ENCODE data around the genes SNTB2, NOB1 and ST3GAL2.

GRCh38 chr16:68971963-68972531 is 128.7 kb downstream of the TANGO6 start:
- PRO-cap = no peak

DNA sequence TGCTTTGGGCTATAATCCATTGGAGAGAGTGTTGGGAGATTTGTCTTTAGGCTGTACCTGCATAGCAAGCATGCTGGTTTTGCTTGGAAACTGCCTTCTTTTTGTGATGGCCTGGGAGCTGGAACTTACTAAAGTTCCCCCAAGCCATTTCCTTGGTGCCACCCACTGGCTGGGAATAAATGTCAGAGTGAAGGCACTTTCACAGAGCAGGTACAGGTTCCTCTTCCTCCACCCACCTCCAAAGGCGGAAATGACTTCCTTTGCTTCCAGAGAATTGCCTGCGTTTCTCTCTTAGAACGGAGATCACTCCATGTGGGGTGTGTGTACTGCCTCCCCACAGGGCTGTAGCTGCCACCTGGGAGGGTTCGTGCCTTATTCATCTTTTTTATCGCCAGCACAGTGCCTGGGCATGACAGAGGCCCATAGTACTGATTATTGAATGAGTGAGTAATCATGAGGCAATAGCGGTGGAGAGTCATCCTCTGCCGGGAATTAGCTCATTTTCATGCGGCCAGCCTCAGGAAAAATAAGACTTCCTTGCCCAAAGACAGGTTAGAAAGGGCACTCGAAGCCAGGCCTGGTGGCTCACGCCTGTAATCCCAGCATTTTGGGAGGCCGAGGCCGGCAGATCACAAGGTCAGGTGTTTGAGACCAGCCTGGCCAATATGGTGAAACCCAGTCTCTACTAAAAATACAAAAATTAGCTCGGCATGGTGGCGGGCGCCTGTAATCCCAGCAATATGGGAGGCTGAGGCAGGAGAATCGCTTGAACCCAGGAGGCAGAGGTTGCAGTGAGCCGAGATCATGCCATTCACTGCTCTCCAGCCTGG is 32.1 kb upstream of the HAS3 start:
- PRO-cap = no peak

DNA sequence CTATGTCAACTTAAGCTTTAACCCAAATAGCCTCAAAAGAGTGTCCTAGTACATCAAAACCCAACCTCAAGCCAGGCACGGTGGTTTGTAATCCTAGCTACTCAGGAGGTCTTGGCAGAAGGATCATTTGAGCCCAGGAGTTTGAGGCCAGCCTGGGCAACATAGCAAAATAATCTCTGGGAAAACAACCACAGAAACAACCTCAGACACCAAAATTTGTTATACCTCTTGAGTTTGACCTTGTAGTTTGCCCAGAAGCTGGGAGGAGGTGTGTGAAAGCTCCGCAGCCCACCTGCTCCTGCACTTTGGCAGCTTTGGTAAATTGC is 12.8 kb upstream of the HAS3 start:
- PRO-cap = no peak

DNA sequence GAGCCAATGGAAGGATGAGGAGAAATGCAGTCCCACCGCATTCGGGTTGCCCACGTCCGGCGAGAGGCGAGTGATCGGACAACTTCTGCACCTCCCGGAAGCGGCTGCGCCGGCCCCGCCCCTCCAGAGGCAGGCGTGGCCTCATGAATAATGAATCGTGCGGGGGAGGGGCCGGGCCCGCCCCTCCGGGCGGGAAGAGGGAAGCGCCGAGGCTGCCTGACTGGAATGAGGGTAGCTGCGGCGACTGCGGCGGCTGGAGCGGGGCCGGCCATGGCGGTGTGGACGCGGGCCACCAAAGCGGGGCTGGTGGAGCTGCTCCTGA is at the start of gene SNTB2:
Gene SNTB2, plus strand, starts transcription at position 223 of the 322 bp plus-strand sequence.
- PRO-cap = bidirectional peak, plus-strand start at position 243 of the sequence, minus-strand start at position 102 of the sequence

GRCh38 chr16:69370406-69370928 is 15.3 kb downstream of the TERF2 start:
- PRO-cap = no peak

DNA sequence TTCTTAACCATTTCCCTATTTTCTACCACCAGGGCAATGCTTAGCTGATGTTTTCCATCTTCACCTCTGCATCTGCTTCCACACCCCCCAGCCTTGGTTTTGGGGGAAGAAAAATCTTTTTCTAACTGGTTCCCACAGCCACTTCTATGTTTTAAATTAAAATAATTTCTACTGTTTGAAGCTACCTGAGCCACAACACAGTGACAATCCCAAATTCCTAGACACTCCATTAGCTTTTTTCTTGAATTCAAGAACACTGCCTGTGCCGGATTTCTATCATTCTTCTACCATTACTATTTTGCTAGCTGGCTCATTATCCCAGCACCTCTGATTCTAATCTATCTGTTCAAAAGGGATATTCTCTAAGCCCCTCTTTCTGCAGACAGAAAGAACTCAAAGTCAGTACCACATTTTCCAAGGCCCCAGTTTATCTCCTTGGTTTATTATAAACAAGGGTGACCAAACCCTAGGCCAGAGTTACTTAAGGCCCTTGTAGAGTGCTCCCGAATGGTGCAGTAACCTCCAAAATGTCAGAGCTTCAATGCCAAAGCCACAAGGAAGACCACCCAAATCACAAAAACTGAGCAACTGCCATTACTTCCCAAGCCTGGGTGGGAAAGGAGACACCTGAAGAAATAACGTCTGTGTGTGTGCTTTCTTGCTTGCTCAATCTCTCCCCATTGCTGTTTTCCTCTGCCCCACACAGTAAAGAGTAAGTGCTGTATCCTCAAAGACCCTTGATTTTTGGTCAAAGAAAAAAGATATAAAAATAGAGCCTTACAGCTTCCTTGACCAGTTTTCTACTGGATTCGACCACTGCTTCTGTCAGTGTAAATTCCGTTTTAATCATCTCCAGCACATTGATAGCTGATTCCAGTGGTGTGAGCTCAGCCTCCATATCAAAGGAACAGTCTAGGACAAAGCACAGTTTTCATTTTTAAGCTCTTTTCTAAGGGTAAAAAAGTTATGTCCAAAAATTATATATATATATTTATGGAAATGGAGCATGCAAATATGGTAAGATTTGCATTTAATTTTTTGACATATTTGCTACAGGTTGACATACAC is 1.7 kb downstream of the TERF2 start:
- PRO-cap = no peak

GRCh38 chr16:69384867-69385305 is 921 bp downstream of the TERF2 start:
- PRO-cap = no peak

DNA sequence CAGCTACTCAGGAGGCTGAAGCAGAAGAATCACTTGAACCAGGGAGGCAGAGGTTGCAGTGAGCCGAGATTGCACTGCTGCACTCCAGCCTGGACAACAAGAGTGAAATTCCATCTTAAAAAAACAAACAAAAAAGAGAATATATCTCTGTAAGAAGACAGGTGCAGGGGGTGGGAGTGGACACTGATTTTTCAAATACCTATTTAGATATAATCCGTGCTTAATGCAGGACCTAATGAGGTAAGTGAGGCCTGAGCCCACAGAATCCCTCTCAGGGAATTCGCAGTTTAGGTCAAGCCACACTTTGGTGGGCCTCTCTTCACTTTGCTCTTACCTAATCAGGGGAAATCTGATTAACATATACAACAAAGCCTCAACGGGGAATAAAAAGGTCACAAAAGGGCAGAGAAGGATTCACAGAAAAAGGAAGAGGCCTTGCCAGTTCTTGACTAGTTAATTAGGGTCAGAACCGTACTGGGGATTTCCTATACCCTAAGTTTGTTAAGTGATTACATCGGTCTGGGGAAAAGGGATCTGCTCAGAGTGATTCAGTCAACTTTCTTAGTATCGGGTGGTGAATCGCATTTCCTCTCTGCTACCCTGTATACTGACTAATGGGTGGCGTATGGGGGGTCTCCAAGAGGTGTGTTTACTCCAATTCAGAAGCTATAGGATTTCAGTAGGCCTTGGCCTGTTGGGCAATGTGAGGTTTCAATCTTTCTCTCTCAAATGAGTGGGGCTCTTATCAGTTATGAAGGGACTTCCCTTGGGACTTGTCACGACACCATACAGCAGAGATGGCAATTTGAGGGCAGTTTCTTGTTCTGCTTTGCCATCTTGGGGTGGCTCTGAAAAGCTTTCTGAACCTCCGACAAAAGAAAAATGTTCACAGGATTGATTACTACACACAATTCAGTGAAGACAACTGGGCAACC is 1.9 kb upstream of the NFAT5 start:
- PRO-cap = no peak

DNA sequence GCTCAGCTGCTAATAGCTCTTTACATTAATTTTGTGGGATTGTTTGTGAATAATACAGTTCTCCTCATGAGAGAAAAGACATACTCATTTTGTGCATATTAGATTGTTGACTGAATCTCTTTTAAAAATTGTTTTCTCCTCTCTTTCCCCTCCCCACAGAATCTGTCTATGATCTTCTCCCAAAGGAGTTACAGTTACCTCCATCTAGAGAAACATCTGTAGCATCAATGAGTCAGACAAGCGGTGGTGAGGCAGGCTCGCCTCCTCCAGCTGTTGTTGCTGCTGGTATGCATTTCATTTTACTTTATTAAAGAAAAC is 60.4 kb downstream of the NFAT5 start:
- PRO-cap = no peak

DNA sequence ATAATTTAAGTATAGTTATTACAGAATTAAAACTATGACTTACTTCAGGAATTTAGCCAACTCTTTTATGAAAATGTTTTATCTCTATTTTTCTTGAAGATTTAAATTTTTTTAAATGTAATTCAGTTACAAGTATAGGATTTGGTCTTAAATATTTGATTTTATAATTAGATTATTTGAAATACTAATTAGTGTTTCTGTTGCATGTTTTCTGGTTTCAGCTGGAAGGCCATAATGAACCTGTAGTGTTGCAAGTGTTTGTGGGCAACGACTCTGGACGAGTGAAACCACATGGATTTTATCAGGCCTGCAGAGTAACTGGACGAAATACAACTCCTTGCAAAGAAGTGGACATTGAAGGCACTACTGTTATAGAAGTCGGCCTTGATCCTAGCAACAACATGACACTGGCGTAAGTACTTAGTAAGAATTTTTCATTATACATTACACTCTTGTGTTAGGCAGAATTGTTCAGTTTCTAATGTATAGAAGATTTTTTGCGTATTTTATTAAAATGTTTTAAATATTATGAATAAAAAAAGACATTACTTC is 70.9 kb downstream of the NQO1 start:
- PRO-cap = no peak

- PRO-cap = unidirectional peak, minus-strand start at chr16:69728700; unidirectional peak, minus-strand start at chr16:69728828
Observed at GRCh38 chr16:69728274-69728952, 2.1 kb upstream of the NQO1 start.

GRCh38 chr16:69754386-69755342 is at the start of gene NOB1:
NOB1 (minus strand) TSS chr16:69754926.
- PRO-cap = unidirectional peak, minus-strand start at chr16:69754919

GRCh38 chr16:69838327-69838931 is 76.3 kb downstream of the WWP2 start:
- PRO-cap = no peak

DNA sequence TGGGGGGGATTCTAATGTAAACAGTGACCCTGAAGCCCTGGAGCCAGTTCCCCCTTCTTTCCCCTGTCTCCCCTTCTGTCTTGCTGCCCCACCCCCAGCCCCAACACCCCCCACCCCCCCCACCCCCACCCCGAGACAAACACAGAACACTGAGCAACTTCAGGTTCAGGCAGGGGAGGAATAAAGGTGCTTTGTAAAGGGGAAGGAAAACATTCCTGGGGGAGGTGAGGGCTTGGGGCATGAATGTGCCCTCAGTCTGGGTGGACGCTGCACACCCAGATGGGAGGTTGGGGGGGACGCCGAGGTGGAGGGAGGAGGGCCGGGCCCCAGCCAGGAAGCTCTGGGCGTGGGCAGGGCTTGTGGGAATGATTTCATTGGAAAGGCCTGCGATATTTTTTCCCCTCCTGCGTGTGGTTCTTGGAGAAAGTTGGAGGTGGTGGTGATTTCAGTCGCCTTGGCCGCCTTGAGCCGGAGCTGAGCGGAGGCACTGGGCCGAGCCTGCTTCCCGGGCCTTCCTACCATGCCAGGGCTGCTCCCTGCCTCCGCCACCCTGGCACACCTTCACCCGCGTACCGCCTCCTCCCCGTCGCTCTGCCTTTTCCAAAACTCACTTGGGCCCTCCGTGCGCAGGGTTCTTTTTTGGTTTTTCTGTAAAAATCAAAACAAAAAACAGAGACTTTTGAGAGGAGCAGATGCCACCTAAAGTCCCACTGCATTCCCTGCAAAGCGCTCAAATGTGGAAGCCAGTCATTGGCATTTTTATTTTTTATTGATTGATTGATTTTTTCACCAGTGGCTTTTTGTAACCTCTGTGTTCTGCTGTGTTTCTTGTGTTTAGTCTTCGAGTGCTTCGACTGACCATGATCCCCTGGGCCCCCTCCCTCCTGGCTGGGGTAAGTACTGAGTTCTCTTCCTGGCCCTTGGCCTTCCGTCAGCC is 26.3 kb upstream of the CLEC18A start:
- PRO-cap = unidirectional peak, plus-strand start at position 421 of the sequence

DNA sequence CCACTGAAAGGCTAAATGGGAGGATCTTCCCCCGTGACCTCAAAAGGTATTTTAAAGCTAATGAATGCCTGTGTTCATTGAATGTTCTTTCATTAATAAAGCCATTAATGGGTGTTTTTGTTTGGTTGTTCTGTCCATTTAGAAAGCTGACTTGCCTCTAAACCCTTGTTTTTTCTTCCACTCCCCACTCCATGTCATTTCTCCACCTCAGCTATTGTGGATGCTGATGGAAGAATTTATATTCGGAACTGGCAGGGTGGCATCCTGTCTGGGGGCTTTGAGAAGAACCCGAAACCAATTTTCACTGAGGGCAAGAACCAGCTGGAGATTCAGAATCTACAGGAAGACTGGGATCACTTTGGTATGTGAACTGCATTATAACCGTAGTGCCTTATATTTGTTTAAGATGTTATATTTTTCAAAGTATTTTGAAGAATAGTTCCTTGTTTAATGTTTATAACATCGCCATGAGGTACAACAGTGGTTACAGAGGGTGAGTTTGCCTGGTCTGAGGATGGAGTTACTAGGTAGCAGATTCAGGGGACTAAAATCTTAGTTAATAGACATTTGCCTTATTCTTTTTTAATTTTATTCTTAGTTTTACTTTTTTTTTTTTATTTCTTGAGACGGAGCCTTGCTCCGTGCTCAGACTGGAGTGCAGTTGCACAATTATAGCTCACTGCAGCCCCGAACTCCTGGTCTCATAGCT is 18.0 kb downstream of the PDPR start:
- PRO-cap = no peak

DNA sequence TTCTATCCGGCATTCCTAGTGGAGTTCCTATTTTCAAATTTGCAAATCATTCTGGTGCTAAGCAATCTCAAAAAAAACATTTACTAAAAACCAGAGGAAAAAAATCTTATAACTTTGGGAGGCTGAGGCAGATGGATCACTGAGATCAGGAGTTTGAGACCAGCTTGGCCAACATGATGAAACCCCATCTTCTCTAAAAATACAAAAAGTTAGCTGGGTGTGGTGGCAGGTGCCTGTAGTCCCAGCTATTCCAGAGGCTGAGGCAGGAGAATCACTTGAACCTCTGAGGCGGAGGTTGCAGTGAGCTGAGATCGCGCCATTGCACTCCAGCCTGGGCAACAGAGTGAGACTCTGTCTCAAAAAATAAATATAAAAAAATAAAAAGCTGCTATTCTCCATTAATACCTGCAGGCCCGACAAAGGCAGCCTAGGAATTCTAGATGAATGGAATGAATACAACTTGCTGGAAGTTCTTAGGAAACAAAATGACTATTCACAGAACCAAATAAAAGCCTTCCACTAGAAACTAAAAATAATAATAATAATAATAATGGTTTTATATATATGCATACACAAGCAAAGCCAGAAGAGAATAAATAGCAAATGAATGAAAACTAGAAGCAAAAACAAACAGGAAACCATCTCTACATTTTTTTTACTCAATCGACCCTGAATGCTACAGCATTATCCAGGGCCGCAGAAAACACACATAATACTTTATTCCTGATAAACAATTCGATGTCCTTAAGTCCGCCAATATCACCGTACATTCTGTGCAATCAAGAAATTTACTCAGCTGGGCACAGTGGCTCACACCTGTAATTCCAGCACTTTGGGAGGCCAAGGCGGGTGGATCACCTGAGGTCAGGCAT is 1.9 kb downstream of the EXOSC6 start:
- PRO-cap = no peak

DNA sequence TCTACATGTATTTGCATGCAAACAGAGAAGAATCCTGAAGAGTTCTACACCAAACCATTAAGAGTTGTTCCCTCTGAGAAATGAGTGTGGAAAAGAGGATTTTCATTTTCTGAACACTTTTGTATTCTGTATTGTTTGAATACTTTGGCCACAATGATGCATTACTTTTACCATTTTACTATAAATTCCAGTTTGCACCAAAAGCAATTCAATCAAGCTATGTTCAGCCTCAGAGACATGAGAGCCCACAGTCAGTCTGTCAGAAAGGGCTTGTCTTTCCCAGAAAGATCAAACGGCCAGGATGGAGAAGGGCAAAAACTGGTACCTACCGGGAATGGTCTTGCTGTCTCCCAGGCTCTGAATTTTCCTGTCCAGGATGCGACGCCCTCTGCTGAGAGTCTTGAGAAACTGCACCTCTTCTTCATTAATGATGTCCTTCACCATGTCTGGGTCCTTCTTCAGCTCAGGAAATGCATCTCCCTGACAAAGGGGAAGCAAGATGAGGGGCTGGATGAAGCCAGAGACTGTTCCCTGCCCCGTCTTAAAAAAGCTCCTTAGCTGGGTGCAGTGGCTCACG is 15.7 kb upstream of the EXOSC6 start:
- PRO-cap = no peak

DNA sequence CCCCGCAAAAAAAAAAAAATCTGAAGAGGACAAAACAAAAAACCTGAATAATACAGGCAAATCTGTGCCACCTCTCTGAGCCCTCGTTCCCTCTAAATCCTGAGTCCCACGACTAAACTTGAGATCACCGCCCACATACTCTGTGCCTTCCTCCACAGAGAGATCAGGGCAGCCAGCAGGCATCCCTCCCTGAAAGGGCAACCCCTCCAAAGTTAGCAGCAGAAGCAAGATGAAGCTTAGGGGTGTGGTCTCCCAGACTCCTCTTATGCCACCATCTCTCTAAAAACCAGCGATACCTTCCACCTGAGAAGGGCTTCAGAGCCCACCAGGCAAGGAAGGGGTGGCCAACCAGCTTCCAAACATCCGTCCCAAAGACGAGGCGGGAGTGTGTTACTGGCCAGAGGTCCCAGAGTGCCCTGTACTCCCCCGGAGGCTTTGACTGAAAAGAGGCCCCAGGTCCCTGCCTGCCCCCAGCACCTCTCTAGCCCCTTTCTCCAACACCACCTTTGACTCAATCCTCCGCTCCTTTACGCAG is 1.3 kb downstream of the ST3GAL2 start:
- PRO-cap = no peak

GRCh38 chr16:70438880-70440000 is at the start of gene ST3GAL2:
ST3GAL2 (minus strand) TSS chr16:70439100.
- PRO-cap = bidirectional peak, plus-strand start at chr16:70439390, minus-strand start at chr16:70439068

- PRO-cap = no peak
Observed at GRCh38 chr16:70561414-70562092, 37.9 kb downstream of the SF3B3 start.